Measurements from ENCODE around the genes STRN4, ARHGAP35 and TMEM160.

DNA sequence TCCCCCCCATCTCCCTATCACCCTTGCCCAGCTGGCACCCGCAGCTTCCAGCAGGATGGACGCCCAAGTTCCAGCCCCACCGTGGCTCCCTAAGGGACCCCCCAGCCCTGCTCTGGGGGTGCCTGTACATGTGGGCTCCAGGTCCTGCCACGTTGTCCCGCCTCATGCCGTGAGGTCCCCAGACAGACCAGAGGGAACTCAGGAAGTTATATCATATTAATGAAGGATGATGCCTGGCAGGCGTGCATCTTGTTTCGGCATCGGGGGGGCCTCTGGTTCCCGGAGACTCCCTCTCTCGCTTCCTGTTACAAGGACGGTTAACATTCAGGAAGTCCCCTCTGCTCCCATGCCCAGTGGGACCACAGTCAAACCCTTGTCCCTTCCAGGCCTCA lies 1.6 kb upstream of the PTGIR start:
- PRO-cap, 3 experiments, result no peak in any of the 3 experiments
- RAMPAGE, long total RNA, result no peak

DNA sequence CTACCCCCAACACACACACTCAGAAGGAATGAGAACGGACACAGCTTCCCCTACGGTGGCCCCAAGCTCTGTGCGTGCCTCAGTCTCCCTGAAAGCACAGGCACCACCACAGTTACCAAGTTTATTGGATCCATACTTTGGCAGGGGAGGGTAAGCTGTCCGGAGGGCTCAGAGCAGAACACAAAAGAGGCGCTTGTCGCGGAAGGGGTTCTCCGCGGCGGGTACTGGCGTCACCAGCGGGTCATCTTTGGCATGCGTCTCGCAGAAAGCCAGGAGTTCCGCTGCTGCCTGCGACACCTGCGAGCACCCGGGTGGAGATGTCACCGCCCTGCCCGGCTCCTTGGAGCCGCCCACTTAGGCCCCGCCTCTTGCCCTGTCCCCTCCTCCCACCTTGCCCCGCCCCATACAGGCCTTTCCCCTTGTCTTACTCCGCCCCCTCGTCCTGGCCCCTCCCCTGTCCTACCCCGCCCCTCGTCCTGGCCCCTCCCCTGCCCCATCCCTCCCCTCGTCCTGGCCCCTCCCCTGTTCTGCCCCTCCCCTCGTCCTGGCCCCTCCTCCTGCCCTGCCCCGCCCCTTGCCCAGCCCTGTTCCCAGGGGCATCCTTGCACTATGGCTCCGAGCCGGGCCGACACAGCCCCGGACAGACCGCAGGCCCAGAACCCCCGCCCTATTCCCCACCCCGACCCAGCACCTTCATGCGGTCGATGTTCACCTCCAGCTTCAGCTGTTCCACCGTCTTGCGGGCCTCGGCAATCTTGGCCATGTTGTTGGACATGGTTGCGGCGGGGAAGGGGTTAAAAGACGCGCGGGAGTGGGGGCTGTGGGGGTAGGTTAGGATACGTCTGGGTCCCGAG lies 1.9 kb downstream of the GNG8 start:
- PRO-cap, 3 experiments, result no peak in any of the 3 experiments
- RAMPAGE, long total RNA, result no peak

DNA sequence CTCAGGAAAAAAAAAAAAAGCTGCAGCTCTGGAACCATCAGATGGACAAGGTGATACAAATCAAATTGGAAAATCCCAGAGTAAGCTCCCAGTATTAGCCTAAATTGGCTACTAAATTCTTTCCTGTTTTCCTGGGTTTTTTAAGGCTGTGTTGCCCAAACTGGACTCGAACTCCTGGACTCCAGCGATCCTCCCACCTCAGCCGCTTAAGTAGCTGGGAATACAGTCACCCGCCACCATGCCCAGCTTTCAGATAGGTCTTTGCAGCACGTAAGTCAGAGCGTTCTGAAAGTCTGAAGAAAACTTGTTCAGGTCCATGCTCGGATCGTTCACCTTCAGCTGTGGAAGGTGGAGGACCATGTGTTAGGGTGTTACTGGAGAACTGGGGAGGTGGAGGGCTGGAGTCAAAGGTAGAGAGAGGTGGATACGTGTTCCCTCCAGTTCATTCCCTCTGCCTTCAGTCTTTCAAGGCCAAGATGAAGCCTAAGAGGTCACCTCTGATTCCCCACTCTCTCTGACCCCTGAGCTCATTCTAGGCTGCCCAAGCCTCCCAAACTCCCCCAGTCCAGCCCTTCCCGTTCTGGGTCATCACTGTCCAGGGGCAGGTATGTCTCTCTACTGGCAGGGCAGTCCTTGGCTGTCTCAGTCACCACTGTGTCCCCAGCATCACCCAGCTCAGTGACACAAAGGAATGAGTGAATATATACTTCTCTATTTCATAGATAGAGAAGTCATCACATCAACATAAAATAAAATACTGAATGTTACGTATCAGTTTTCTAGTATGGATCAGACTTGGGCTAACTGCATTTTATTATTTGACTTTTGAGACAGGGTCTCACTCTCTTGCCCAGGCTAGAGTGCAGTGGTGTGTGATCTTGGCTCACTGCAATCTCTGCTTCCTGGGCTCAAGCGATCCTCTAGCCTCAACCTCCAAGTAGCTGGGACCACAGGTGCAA lies 12.2 kb upstream of the DACT3 start:
- PRO-cap, 3 experiments, result no peak in any of the 3 experiments
- RAMPAGE, long total RNA, result no peak

DNA sequence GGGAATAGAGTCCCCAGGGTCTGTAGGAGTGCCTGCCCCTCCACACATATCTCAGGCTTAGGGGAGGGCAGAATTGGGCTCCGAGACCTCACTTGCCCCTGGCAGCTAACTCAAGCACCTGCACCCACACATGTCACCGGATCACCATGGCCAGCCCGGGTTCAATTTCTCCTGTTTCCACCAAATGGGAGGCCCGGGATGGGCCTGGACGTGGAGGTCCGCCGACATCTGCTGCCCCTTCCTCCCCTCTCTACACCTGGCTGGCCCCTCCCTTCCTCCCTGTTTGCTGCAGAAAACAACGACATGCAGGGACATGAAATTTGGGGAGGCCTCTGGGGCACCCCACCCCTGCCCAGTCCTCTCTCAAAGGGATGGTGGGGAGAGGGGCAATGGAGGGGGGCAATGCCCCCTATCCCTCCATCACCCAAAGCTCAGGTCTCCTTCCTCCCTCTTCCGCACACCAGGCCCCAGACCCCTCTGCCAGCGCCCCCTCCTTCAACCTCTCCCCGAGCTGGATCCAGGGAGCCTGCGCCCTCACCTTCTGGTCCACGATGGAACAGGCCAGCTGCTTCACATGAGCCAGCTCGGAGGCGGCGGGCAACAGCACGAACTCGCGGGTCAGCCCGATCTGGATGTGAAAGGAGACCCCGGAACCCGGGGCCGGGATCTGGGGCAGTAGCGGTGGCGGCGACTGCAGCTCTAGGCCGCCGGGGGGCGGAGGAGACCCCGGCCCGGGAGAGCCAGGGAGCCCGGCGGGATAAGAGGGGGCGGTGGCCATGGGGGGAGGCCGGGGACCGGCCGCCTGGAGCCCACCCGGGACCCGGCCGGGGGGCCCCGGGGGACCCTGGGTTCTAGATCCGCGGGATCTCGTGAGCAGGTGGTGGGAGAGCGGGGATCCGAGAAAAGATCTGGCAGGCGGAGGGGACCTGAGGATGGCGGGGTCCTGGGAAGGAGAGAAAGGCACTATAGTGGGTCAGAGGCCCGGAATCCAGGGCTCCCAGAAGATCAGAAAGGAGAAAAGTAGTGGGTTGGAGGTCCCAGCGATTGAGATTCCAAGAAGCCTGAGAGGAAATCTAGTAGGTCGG lies 979 bp downstream of the PRKD2 start:
- PRO-cap, 3 experiments, result no peak in any of the 3 experiments
- RAMPAGE, long total RNA, result no peak

GRCh38 chr19:46732815-46733663 lies 12.8 kb upstream of the FKRP start:
- PRO-cap, 3 experiments, result no peak in any of the 3 experiments
- RAMPAGE, long total RNA, result no peak

- PRO-cap, 3 experiments, result no peak in any of the 3 experiments
- RAMPAGE, long total RNA, result no peak
These were observed 7.2 kb upstream of the FKRP start for GRCh38 chr19:46738712-46739062.

- PRO-cap, 3 experiments, result peak in 3 of 3 experiments; most common plus-strand start chr19:46746516 (in 1); most common minus-strand start chr19:46746449 (in 3)
- RAMPAGE, long total RNA, result no peak
These were observed at the start of gene STRN4 for GRCh38 chr19:46746169-46747015. Gene STRN4 (minus strand): TSS chr19:46746450.

DNA sequence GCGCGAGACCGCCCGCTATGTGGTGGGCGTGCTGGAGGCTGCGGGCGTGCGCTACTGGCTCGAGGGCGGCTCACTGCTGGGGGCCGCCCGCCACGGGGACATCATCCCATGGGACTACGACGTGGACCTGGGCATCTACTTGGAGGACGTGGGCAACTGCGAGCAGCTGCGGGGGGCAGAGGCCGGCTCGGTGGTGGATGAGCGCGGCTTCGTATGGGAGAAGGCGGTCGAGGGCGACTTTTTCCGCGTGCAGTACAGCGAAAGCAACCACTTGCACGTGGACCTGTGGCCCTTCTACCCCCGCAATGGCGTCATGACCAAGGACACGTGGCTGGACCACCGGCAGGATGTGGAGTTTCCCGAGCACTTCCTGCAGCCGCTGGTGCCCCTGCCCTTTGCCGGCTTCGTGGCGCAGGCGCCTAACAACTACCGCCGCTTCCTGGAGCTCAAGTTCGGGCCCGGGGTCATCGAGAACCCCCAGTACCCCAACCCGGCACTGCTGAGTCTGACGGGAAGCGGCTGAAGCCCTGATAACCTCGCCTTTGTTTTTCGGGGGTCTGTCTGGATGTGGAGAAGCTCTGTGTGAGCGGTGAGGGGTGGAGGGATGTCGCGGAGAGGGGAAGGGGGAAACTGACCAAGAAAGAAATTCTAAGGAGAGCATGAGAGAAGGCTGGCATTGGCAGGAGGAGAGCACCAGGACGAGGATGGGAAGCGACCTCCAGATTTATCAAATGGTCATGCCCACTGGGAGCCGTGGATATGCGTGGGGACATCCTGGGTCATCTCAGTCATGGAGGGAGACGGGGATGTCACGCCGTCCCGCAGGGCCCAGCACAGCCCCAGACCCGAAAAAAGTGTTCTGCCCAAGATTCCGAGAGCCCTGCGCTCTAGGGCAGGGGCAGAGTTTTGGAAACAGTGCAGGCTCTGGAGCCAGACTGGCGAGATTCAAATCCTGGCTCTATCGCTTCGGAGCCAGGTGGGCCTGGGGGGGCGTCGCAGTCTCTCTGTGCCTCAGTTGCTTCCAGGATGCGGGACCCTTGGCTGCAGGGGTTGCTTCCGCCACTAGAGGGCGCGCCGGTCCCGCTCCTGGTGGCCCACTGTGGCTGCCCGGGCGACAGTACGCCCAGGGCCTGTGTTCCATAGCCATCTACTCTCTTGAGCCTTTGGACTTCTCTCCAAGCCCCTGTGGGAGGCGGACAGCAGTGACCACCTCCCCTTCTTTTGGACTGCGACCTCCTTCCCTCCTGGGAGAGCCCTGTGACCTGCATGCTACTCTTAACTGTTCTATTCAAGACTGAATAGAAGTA lies 10.6 kb upstream of the STRN4 start:
- PRO-cap, 3 experiments, result no peak in any of the 3 experiments
- RAMPAGE, long total RNA, result no peak

- PRO-cap, 3 experiments, result no peak in any of the 3 experiments
- RAMPAGE, long total RNA, result no peak
These were observed 3.6 kb upstream of the SLC1A5 start for GRCh38 chr19:46791919-46792514.

- PRO-cap, 3 experiments, result peak in 2 of 3 experiments; most common minus-strand start chr19:46860120 (in 1)
- RAMPAGE, long total RNA, result no peak
These were observed 891 bp upstream of the ARHGAP35 start for GRCh38 chr19:46859971-46860241.

- PRO-cap, 3 experiments, result peak in 3 of 3 experiments; most common plus-strand start chr19:46860461 (in 2); most common minus-strand start chr19:46860837 (in 2)
- RAMPAGE, long total RNA, result no peak
These were observed at the start of gene ARHGAP35 for GRCh38 chr19:46860242-46861301. Gene ARHGAP35 (plus strand): TSS chr19:46860997.

DNA sequence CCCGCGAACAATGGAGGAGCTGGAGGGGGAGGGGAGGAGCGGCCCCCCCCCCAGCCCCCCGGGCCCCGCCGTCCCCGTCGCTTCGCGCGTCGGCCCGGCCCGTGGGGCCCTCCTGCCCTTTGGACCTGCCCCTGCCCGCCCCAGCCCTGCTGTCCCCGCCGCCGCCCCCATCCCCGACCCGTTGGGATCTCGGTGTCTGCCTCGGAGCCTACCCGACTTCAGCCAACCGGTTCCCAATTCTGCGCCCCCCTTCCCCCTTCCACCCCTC lies 439 bp downstream of the ARHGAP35 start:
- PRO-cap, 3 experiments, result no peak in any of the 3 experiments
- RAMPAGE, long total RNA, result no peak

DNA sequence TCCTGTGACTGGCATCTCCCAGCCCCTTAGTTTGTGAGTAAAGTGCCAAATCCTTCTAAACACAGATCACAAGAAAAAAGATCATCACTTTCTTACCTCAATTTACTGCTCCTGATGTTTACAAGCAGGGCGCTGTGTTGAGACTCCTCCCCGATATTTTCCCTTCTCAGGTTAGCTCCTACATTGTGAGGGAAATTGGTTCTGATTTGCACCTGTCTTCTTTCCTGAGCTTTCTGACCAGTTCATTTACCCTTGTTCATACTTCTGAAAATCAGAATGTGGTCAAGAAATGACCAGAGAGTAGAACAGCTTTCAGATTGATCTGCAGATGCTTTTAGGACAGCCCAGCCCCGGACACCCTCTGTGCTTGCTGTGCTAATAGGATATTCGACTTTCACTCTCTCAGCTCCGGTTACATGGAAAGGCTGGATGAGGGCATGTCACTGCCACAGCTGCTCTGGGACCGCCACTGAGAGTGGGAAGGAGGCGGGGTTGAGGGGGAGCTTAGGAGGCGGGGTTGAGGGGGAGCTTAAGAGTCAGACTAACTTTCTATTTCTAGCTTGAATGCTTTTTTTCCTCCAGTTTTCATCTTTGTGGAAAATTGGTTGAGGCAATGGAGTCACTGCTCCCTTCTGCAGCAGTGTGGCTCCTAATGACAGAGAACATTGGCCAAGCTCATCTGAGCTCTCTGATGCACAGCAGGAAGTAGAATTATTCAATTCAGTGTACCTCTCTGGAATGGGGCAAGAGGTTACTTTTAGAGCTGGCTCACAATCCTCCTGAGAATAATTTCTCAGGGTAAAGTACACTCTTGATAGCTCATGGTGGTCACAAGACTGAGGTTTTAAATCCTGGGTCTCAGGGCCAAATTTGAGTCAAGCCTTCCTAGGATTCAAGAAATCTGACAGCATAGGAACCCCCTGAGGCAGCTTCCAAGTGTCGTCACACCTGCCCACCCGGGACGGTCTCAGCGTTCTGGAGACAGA lies 74.7 kb upstream of the NPAS1 start:
- PRO-cap, 3 experiments, result no peak in any of the 3 experiments
- RAMPAGE, long total RNA, result no peak

- PRO-cap, 3 experiments, result no peak in any of the 3 experiments
- RAMPAGE, long total RNA, result no peak
These were observed 38.5 kb upstream of the NPAS1 start for GRCh38 chr19:46981052-46981640.

DNA sequence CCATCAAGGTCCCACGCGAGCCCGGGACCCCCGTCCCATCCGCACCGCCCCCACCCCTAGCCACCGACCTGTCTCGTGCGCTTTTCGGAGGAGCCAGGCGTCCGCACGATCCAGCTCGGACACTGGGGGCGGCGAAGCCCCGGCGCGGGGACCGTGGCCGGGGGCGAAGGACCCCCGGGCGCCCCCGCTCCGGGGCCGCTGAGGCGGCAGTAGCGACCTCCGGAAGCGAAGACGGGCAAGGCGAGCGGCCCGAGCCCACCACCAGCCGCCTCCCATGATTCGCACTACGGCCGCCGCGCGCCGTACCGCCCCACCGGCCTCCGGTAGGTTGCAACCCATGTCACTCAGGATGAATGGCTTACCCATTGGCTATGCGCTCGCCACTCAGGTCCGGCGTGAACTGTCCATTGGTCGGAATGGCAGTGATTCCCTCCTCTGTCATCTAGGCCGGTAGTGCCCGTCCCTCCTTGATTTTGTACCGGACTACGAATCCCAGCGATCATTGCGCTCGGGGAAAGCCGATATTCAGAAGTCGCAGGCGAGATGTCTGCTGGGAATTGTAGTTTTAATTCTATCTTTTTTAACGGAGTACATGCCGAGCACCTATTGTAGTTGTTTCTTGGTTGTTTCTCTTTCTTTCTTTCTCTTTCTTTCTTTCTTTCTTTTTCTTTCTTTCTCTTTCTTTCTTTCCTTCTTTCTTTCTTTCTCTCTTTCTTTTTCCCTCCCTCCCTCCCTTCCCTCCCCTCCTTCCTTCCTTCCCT lies at the start of gene TMEM160:
Gene TMEM160 (minus strand): TSS at position 286 of the 761 bp plus-strand sequence.
- PRO-cap, 3 experiments, result peak in 3 of 3 experiments; most common minus-strand start position 286 of the sequence (in 3)
- RAMPAGE, long total RNA, result no peak

DNA sequence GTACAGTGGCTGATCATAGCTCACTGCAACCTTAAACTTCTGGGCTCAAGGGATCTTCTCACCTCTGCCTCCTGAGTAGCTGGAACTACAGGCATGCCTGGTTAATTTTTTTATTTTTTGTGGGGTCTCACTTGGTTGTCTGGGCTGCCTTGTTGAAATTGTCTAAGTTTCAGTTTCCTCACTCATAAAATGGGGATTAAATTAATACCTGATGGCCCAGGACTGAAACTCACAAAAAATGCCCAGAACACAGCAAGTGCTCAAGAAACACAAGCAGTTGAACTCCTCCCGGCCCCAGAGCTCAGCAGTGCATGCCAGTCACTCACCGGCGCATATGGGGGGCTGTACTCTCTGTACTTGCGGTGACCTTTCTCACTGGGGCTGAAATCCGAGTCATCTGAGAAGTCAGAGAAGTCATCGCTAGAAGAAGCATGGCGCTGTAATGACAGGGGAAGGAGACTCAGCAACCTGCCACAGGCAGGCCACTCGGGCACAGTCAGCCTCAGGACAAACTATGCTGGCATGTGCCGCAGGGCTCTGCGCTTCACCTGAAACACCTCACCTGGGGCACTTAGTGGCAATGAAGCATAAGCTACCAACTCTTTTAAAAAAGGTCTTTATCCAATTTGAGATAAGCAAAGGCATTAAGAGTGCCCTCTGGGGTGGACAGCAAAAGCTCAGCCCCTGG lies 19.8 kb downstream of the ZC3H4 start:
- PRO-cap, 3 experiments, result no peak in any of the 3 experiments
- RAMPAGE, long total RNA, result no peak

GRCh38 chr19:47094622-47095755 lies 18.6 kb downstream of the ZC3H4 start:
- PRO-cap, 3 experiments, result no peak in any of the 3 experiments
- RAMPAGE, long total RNA, result no peak

- PRO-cap, 3 experiments, result no peak in any of the 3 experiments
- RAMPAGE, long total RNA, result no peak
These were observed 3.1 kb downstream of the ZC3H4 start for GRCh38 chr19:47110416-47110882.

- PRO-cap, 3 experiments, result no peak in any of the 3 experiments
- RAMPAGE, long total RNA, result no peak
These were observed 27.7 kb downstream of the SAE1 start for GRCh38 chr19:47158213-47158809.

DNA sequence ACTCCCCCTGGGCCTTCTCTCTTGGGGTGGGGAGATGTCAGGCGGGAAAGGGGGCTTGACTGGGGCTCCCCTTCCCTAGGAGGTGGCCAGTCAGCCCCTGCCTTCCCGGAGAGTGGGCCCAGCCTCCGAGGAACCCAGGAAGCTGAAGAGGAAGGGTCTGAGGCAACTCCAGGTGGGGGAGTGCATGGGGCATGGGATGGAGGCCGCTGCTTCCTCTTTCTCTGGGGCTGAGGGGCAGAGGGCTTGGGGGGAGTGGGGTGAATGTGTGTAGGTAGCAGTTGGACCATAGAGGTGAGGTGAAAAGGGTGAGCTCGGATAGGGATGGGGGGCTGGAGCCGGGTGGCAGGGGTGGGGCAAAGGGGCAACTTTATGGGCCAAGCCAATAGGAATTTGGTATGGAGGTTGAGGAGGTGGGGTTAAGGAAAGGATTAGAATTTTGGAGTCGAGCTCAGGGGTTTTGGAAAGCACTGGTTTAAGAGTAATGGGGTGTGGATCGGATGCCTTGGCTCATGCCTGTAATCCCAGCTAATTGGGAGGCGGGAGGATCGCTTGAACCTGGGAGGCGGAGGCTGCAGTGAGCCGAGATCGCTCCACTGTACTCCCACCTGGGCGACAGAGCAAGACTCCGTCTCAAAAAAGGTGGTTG lies 2.6 kb upstream of the INAFM1 start:
- PRO-cap, 3 experiments, result no peak in any of the 3 experiments
- RAMPAGE, long total RNA, result no peak